ENCODE data around the genes TRDN and CENPW.

GRCh38 chr6:119269227-119270088 is 80.1 kb downstream of the MAN1A1 start:
- PRO-cap, result no peak

- PRO-cap, result no peak
Measured at GRCh38 chr6:119347965-119348026, 1.8 kb downstream of the MAN1A1 start.

- PRO-cap, result no peak
Measured at GRCh38 chr6:121434356-121434943, 996 bp upstream of the GJA1 start.

- PRO-cap, result no peak
Measured at GRCh38 chr6:121767119-121767852, 331.8 kb downstream of the GJA1 start.

GRCh38 chr6:122470382-122470958 is 1.1 kb downstream of the SERINC1 start:
- PRO-cap, result no peak

DNA sequence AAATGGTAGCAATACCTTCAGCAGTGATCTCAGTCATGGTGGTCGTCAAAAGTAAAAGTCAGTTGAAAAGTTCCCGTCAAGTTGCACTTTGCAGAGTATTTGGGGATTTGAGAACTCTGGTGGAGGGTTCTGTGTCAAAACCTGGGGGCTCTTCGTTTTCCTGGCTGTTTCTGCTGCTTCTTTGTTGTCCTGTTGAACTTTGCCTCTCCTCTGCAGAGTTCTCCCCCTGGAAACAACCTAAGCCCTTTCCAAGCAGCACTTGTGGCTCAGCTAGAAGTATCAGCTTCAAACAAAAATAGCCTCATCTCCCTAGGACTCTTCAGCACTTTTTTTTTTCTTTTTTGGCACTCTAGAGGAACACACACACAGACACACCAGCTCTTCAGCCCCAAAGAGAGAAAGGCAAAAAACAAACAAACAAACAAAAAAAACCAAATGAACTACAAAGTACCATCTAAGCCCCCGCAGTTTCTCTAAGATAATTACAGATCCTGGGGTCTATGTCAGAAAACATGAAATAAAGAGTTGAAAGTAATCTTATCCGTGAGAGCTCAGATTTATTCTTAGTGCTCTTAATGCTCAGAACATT is at the start of gene TRDN:
Gene TRDN (minus strand): TSS at position 212 of the 589 bp plus-strand sequence.
- PRO-cap, result no peak

DNA sequence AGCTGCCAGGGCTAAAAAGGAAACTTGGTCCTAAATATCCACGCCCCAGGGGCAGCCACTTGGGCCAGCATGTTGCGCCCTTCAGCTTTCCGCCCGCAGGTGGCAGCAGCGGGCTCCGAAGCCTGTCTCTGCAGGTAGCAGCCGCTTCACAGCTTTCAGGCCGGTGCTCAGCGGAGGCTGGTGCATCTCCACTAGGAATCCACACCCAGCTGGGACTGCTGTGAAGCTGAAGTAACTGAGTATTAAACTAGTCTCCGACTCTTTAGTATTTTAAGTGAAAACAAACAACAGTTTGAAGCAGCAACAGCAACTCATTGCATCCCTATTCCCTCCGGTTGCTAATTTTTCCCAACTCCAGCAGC is 1.0 kb upstream of the NKAIN2 start:
- PRO-cap, result no peak

DNA sequence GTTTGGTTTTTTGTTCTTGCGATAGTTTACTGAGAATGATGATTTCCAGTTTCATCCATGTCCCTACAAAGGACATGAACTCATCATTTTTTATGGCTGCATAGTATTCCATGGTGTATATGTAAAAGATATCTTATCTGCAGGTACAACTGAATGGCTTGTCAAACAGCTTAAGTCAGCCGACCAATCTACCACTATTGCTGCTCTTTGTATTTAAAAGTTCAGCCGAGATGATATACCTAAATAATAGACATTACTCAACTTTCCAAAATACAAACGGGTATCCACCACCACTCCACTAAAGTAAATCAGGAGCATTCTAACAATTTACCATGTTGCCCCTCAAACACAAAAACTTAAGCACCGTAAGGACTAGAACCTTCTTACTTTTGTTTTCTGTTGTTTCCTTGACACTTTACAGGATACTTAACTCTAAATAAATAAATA is 440.7 kb downstream of the NKAIN2 start:
- PRO-cap, result no peak

GRCh38 chr6:125192301-125192974 is 38.9 kb downstream of the TPD52L1 start:
- PRO-cap, result no peak

DNA sequence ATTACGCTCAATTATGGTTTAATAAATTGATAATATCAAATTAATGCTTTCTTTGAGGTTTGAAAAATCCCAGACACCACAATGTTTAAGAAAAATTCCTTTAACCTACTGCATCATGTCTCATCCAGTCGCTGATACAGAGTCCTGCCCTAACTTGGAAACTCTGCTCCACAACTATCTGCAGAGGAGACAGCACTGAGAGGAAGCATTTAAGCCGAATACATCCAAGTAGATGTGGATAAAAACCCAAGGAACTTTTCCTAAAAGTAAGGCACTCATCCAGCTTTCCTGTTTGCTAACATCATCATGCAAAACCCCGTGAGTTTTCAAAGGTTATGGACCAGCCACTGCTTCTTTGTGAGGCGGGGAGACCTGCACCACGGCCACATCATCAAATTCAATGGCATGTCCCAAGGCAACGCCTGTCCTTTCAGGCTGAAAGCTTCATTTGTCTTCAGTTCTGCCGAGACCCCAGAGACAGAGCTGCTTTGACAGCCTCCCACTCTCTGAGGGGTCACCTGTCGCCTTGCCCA is 142.3 kb upstream of the HDDC2 start:
- PRO-cap, result no peak

- PRO-cap, result no peak
Measured at GRCh38 chr6:125918291-125918547, 38.4 kb upstream of the HINT3 start.

DNA sequence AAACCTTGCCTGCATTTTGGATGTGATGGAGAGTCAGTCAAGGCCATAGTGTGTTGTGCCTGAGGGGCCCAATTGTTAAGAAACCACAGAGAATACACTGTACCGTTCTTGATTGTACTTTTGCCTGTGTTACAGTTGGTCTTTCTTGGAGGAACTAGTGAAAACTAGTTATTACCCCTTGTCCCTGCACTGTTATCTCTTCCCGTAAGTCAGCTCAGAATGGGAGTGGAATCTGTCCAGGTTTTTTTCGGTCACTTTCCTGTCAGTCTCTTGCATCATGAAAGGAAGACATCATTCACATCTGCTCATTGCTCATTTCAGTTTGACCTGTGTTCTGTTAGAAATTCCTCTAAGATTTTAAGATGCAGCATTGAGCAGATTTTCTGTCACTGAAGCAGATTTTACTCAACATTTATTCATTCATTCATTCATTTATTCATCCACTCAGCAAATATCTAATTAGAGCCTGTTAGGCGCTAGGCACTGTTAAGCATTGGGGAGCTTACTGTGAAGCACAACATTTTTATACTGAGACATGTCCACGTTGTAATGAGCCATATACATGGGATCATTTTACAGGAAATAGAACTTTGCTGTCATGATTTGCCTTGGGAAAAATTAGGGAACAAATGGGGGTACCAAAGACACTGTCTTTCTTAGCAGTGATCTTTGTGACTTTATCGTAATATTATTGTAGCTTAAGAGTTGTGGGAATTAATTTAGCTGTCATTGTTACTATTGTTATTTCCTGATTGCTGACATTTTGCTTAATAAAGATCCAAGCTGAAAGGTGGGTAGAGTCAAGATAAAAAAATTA is 33.1 kb upstream of the HINT3 start:
- PRO-cap, result no peak

DNA sequence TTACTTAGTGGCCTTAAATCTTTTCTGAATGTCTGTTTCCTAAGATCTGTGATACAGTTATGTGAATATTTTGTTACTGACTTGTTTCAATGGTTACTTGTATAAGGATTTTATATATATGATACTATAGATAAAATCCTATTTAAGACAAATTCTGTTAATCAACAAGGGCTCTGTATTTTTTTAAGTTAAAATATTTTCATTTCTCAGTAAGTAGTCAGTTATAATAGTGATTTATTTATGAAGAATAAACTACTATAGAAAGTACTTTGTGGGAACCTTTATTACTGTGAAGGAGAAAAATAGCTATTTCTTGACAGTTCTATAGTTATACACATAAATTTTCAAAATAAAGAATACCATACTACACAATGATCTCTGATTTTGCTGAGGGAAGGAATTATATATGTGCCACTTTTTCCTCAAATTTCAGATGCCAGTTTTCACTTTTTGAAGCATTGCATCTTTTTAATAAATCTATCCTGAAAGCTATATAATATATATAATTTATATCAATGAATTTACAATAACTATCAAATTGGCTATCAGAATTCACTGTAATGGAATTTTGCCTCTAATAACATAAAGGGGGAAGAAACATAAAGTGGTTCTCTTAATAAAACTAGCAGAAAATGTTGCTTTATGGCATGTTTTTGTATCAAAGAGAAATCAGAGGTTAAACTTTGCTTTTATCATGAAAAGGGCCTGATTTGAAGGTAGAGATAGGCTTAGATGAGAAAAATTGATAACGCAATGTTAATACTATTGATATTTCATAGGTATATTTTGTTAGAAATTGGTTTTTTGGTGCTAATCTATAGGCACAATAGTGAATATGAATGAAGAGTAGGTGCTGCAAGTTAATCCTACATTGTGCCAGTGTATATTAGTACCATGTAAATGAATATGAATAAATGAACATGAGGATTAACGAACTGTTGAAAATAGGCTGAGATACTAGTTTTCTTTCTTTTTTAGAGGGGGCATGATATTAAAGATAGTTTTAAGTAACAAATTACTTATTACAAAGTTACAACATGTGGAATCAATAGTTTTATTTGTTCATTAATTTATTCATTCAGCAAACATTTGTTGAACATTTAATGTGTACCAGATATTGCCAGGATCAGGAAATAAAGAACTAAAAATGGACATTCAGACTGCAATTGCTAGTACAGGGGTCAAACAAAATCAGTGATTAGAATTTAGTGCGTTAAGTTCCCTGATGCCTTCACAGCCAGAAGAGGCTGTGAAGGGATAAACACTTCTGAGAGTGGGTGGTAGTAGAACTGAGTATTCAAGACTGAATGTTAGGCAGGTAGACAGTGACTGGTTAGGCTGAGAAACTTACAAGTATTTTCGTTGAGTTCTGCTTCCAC is 8.1 kb upstream of the TRMT11 start:
- PRO-cap, result no peak

DNA sequence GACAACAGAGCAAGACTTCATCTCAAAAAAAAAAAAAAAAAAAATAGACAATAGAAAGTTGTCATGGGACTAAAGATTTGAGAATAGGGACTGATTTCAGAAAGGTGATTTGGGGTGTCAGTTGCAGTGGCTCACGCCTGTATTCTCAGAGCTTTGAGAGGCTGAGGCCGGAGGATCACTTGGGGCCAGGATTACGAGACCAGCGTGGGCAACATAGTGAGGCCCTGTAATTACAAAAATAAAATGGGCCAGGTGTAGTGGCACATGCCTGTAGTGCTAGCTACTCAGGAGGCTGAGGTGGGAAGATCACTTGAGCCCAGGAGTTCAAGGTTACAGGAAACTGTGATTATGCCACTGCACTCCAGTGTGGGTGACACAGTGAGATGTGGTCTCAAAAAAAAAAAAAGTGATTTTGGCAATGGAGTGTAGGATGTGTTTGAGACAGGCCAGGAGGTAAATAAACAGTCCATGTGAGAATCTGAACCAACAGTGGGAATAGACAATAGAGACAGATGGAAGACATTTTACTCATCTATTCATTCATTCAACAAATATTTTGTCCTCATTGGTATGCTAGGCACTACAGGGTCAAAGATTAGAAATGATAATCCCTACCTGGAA is 64.1 kb downstream of the TRMT11 start:
- PRO-cap, result no peak

DNA sequence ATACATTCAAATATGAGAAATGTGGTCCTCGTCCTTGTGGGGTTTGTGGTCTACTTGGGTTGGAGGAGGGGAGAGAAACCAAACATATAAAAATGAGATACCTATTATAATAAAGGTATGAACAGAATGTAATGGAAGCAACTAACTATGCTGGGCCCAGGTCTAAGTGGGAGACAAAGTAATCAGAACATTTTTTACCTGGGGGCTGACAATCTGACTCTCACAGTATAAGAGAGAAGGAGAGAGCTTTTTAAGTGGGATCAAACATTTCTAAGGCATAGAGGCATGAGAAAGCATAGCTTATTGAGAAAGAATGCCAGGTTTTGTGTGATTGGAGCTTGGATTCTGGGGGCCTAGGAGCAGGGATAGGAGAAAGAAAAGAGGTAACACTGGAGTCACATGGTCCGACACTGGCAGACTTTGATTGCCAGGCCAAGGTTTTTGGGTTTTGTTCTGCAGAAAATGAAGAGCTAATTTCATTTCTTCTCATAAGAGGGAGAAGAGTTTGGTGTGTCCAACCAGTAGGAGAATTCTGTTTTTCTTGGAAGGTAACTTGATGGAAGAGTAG is 109.3 kb downstream of the TRMT11 start:
- PRO-cap, result no peak

GRCh38 chr6:126339612-126340807 is at the start of gene CENPW:
TSS of gene CENPW (plus strand) at chr6:126340115.
- PRO-cap, result bidirectional peak, plus-strand start at chr6:126340096, minus-strand start at chr6:126340007

GRCh38 chr6:127121239-127121874 is 2.9 kb downstream of the RSPO3 start:
- PRO-cap, result unidirectional peak, minus-strand start at chr6:127121532

GRCh38 chr6:127343725-127344384 is 446 bp upstream of the ECHDC1 start:
- PRO-cap, result no peak

DNA sequence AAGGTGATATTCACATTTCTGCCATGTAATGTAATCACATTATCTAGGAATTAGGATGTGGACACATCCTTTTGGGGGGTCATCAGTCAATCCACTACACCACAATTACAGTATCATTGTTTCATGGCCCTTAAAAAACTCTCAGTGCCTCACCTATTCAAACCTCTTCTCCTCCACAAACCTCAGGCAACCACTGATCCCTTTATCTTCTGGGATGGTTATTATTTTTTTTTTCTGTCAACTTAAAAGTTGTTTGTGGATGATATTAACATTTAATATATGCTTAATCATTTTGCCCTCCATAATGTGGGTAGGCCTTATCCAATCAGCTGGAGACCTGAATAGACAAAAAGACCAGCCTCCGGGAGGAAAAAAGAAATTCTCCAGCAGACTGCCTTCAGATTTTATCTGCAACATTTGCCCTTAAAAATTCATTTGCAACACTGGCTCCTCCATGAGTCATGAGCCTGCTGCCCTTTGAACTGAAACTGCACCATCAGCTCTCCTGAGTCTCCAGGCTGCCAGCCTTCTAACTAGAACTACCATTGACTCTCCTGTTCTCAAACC is 223.7 kb upstream of the THEMIS start:
- PRO-cap, result no peak

DNA sequence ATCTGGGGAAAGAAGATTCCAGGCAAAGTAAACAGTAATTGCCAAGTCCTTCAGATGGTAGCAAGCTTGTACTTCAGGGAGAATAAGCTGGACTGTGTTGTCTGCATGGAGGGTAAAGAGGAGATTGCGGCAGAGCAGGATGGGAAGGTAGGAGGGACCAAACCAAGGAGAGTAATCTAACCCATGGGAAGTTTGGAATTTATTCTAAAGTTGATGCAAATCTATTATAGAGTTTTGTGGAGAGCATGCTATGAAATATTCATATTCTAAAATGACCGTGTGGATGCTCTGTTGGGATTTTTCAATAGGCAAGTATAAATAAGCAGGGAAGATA is 164.4 kb upstream of the LAMA2 start:
- PRO-cap, result no peak

All from bile duct (tissue), 1 donor.